ENCODE measurements around the genes PTGFR and RPF1.

DNA sequence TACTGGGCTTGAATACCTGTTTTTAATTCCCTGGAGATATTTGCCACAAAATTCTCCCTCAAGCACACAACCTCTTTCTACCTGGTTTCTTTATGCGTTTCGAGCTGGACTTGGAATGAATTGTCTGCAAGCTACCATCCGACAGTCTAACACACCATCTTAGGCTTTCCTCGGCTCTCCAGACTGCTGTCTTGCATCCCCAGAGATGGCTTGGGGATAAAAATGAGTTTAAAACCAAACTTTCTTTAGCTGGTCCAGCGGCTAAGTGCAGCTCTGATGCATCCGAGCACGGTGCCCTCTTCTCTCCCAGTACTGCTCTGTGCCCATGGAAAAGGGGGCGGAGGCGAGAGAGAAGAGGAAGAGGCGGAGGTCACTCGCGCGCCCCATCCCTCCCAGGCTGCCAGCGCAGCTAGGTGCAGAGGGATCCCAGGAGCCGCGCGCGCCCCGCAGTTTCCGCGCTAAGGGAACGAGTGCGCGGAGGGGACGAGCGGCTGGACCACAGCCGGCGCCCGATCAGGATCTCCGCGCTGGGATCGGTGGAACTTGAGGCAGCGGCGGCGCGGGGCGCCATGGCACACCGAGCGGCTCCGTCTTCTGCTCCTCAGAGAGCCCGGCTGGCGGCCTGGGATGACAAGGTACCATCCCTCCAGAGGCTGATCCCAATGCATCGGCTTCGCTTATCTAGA is at the start of gene PTGFR:
PTGFR (plus strand) TSS at position 373 of the 686 bp plus-strand sequence.
- PRO-cap, result no peak

GRCh38 chr1:78491288-78492298 is 819 bp downstream of the PTGFR start:
- PRO-cap, result no peak

- PRO-cap, result no peak
These were observed 5.8 kb upstream of the IFI44 start for GRCh38 chr1:78643797-78644186.

GRCh38 chr1:79188143-79188881 is 181.8 kb upstream of the ADGRL4 start:
- PRO-cap, result no peak

DNA sequence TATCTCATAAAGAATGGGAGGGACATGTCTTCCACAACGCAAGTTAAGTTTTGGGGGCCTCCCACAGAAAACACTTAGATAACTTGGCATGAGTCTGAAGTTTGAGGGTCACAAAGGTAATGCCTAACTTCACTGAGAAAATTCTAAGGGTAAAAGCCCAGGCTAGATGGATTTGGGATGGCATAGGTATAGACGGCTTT is 1038.9 kb upstream of the ADGRL4 start:
- PRO-cap, result no peak

GRCh38 chr1:83150591-83150791 is 848.4 kb downstream of the TTLL7 start:
- PRO-cap, result no peak

GRCh38 chr1:83641290-83641850 is 357.6 kb downstream of the TTLL7 start:
- PRO-cap, result no peak

DNA sequence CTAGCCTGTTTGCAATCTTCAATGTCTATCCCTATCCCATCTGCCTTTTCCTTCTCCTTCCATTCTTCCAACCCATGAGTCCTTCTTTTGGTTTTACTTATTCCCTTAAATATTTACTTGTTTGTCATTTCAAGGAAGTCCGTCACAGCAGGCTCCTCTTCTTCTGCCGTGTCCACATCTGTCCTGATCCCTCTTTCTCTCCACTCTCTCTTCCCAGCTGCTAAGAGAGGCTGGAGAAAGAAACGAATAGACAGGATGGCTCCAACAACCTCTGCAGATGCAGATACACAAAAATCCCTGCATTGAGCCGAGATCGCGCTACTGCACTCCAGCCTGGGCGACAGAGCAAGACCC is 4.0 kb upstream of the SAMD13 start:
- PRO-cap, result no peak

DNA sequence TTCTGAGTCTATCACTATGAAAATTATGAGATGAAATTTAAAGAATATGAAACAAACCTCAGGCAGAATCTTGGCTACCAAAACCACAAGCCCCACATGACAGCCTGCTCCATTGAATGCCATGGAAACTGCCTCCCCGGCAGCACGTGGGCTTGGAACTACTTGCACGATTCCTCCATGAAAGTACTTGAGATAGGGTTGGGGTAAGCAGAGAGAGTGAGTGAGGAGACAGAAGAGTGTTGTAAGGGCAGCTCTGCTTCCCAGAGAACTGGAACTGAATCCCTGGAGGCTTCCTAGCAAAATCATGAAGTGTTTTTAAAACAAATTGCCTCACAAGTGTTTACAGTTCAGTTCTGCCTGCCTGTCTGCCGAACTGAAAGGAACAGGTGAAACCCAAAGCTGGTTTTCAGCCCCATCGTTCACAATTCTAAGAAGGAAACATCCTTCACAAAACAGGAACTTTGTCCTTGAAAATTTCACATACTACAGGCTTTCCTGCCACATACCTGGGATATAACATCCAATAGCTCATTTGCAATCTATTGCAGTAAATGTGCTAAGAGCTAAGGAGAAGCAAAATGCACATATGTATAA is 35.2 kb upstream of the DNASE2B start:
- PRO-cap, result no peak

DNA sequence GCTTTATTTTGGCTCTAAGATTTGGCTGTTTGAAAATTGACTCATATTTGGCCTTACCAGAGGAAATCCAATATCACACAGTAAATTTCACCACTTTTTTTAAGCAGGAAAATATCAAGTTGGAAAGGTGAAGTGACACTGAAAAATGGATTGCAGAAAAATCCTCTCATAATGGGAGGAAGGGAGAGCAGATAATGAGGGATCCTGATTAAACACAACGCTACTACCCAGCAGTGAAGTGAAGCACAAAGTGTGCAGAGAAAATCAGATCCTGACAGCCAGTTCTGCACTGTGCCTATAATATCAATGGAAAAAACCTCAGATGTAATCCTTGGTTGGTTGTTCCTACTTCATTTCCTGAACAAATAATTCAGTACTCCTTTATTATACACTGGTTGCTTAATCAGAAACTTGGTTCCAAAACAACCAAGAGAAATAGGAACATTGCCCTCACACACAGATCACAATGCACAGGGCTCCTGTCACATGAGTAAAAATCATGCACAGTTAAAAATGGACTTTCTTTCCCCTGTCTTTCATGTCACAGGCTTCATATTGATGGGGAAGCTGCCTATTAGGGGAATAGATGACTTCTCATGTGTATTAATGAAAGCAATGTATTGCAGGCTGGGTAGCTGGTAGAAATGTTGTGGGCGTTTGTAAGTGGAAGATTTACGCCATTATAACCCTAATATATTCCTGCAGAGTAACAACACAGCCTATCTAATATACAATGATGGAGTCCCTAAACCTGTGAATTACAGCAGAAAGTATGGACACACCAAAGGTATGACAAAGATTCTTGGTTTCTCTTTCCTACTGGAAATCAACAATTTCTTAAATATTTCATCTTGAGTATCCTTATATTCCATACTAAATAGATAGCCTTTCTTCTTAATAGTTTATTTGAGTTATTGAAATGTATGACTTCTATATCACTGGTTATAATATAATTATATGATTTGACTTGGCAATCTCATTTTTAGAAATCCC is 9.7 kb downstream of the DNASE2B start:
- PRO-cap, result no peak

- PRO-cap, result no peak
These were observed 35.4 kb downstream of the DNASE2B start for GRCh38 chr1:84433631-84434176.

- PRO-cap, result no peak
These were observed 35.7 kb upstream of the RPF1 start for GRCh38 chr1:84443328-84443772.

- PRO-cap, result unidirectional peak, plus-strand start at chr1:84479267
These were observed at the start of gene RPF1 for GRCh38 chr1:84478619-84480009. Gene RPF1 (plus strand): TSS chr1:84479266.

DNA sequence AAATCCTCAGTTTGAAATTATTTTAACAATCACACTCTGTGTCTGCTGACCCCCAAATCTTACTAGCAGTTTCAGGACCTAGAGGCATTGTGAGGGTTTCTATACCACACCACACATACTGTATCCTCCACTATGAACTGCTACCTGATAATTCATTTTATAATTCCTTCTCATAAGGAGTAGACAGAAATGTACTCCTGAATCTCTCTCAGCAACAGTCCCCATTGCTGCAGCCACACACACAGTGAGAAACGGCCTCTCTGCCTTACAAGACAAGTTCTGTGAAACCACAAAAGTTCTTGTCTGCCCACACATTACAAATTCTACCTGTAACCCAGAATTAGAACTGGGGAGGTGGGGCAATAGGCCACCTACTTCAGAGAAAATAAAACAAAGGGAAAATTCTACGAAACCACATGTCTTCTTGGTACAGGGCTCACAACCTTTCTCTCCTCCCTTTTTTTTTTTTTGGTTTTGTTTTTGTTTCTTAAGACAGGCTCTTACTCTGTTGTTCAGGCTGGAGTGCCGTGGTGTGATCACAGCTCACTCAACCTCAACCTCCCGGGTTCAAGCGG is 30.3 kb downstream of the LPAR3 start:
- PRO-cap, result no peak

GRCh38 chr1:84998677-84999419 is 1.9 kb upstream of the MCOLN2 start:
- PRO-cap, result no peak

- PRO-cap, result no peak
These were observed 65.5 kb downstream of the SYDE2 start for GRCh38 chr1:85135205-85135888.

DNA sequence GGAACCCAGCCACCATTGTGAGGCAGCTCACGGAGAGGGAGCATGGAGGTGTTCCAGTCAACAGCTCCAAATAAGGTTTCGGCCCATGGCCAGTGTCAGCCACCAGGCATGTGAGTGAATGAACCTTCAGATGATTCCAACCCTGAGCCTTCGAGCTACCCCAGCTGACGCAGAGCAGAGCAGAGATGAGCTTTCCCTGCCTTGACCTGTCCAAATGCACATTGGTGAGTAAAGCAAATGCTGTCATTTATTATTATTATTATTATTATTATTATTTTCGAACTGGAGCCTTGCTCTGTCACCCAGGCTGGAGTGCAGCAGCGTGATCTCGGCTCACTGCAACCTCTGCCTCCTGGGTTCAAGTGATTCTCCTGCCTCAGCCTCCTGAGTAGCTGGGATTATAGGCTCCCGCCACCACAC is 57.9 kb downstream of the SYDE2 start:
- PRO-cap, result no peak

DNA sequence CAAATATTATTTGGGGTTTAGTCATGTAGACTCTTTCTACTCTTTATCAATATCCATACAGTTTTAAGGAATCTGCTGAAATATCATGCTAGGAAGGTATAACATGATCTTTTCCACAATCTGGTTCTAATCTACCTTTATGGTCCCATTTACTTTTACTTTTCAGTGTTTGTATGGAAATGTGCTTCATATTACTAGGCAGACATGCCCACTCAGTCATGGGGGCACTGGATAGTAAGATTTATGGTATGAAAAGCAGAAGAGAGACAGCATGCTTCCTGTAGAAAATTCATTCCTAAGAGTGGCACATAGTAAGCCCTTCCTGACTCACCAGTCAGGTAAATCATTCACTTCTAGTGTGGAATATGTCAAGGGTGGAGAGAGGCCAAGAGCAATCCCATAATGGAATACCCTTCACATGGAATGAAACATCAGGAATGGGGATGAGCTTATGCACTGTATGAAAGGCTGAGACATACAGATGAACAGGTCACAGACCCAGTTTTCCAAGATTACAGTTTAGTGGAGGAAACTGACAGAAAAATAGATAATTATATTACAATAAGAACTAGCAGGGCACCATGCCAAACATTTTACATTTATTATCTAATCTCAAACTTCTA is 49.5 kb upstream of the BCL10 start:
- PRO-cap, result no peak

- PRO-cap, result no peak
These were observed 54.0 kb upstream of the BCL10 start for GRCh38 chr1:85330299-85330917.

DNA sequence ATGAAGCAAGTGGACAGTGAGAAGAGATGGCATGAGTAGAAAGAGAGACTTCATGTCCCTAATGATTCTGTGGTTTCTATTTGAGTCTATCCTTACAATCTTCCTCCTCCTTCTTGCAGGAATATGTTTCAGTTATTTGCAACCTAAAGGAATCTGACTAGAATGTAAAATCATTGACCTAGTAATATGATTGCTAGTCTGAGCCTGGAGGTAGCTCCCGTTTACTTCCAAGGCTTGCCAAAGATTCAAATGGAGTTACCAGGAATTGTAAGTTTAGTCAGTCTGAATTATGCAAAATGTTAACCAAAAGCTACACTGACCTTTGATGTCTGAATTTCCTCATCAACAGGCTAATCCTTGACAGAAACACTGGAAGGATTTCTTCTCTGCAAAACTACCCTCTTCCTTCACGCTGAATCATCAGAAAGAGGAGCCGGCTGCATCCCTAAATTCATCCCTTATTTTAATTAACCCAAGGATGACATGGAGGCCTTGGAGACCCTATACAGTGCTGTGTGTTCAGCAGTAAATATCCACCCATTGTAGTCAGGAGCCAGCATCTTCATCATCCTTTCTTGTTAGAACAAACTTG is 17.4 kb downstream of the DDAH1 start:
- PRO-cap, result no peak